Vermiform appendix (tissue), 1 donor: ENCODE measurements around the genes SLC1A1, RCL1, RIC1 and TPD52L3.

GRCh38 chr9:4489884-4490718, at the start of gene SLC1A1:
Gene SLC1A1, plus strand, starts transcription at chr9:4490468.
- PRO-cap = bidirectional peak, plus-strand start at chr9:4490216, minus-strand start at chr9:4490097

DNA sequence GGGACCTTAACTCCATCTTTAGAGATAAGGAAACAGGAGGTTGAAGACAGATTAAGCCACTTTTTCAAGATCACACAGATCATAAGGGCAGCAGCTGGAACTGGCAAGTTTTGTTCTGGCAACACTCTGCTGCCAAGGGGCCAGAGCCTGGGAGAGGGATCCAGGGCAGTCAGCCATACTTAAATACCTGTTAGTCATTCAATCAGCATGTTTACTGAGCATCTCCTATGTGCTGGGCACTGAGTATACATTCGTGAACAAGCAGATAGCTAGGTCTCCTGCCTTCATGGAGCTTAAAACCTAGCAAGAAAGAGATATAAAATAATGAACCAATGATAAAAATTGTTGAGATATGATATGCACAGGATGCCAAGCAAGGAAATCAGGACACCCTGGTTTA, 63.8 kb downstream of the SLC1A1 start:
- PRO-cap = no peak

DNA sequence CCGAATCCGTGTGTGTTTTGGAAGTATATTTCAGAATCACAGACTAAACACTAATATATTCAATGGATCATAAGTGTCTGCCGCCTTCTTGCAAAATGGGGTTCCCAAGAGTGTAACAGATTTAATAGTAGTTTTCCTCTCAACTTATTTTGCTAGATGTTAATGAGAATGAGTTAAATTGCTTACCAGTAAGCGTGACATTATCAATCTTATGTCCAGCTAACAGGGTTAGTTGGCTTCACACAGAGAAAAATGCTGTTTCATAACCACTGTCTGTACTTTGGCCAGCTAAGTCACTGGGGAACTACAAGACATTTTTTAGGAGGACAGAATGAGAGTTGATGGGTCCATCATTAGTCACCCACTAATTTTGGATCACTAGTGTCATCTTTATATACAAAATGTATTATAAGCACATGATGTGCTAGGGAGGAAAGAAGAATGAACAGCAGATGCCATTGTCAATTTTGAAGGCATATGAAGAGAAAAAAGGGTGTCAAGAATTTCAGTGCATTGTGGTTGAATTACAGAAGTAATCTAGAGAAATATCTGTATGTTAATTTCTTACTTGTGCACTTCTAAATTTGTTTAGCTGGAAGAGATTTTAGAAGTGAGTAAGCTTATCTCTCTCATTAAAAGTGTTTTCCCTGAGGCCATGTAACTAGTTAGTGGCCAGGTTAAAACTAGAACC, 1.5 kb downstream of the CDC37L1 start:
- PRO-cap = no peak

GRCh38 chr9:4738953-4739557, 1.9 kb downstream of the AK3 start:
- PRO-cap = no peak

GRCh38 chr9:4792842-4793670, at the start of gene RCL1:
Gene RCL1, plus strand, starts transcription at chr9:4792944.
- PRO-cap = bidirectional peak, plus-strand start at chr9:4792949, minus-strand start at chr9:4792673; bidirectional peak, plus-strand start at chr9:4793448, minus-strand start at chr9:4793342

DNA sequence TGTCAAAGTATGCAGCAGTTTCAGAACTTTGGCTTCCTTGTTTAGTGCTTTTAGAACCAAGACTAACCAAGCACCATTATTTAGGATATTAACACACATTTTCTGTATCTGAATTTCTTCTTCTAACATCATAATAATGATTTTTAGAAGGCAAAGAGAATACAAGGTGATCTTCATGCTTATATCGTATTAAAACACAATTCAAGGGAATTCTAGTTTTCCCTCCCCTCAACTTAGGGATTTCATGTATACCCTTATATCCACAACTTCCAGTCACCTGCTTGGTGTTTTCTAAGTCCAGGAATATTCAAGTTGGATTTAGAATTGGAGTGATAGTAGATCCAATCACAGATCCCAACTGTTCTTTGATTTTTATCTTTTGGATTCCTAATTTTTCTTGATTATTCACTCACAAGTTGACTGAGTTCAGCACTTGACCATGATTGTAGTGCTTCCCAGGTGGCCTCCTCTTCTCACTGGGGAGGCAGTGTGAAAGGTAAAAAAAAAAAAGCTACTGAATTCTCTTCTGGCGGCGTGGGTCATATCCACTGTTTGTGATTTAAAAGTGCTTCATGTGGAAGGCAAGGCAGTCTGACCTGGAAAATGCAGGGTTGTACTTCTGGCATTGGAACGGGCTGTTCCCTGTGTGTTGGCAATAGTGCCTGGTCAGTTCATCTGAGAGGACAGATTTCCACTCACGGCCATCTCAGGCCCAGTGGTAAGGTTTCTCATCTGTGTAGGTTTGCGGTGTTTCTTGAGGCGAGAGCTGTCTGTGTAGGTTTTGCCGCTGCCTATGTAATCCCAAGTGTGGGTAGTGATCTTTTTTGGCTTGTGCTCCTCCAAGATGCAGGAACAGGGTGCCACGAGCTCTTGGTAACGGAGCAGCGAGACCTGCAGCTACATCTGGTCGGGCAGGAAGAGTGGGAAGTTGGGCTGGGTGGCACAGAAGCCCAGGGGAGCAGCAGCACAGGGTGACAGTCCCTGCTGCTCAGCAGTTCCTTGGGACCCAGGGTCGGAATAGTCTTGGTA, 10.8 kb downstream of the RCL1 start:
- PRO-cap = no peak

DNA sequence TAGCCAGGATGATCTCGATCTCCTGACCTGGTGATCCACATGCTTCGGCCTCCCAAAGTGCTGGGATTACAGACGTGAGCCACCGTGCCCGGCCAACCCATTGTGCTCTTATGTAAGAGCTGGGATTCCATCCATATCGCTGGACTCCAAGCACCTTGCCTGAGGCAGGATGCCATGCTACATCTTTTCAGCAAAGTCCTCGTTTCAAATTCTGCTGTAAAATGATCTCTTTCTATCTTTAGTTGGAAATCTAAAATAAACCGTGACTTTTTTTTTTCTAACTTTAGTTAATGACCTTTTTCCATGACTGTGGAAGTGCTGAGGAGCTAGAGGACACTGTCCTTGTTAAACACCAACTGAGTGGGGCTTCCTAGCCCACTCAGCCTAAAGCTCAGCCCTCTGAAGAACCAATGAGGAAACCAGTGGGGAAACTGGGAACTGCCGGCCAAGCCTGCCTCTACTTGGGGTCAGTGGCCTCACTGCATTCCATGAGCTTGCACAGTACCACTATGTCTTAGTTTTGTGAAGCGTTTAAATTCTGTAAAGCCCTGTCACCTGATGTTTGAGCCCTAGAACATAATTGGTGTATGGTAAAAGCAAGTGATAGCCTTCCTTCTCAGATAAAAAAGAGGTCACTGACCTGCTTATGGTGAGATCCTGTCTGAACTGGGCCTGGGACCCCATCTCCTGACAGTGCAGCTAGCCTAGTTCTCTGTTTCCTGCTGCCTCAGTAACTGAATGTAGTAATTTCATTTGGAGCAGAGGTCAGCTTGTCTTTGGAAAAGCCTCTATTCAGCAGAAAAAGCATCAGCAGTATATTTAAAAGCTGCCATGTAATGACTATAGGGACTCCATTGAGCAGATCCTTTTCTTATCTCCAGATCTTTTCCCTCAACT, 61.0 kb downstream of the RCL1 start:
- PRO-cap = no peak

DNA sequence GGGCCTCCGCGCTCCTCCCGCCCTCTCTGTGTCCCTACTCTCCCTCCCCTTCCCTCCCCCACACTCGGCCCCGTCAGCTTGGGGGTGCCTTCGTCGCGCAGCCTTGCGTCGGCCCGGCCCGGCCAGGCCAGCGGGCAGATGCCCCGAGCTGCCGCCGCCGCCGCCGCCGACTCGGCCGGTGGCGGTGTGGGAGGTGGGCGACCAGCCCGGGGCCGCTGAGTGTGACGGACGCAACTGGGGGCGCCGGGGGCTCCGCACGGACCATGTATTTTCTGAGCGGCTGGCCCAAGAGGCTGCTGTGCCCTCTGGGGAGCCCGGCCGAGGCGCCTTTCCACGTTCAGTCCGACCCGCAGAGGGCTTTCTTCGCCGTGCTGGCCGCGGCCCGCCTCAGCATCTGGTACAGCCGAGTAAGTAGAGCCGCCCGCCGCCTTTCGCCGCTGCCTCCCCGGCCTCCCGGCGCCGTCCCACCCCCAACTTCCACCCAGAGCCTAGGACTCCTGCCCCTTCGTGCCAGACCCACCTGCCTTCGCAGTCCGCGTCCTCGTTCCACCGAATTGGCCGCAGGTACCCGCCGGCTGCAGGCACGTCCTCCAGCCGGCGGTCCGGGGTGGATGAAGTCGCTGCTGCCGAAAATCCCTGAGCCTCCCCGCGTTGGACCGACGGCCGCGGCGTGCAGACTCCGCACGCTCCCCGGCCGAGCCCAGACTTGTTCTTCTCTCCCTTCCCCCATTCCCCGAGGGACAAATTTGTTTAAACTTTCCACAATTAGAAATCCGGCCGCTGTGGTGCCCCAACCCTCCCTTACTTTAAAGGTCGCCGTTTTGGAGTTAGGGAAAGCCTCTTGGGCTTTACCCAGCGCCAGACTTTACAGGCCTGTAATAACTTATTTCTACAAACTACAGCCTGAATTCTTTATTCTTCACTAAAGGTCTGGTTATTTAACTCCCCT, at the start of gene RIC1:
Gene RIC1 (plus strand): TSS at position 61 of the 949 bp plus-strand sequence.
- PRO-cap = bidirectional peak, plus-strand start at position 63 of the sequence, minus-strand start outside the sequence; bidirectional peak, plus-strand start at position 639 of the sequence, minus-strand start at position 688 of the sequence

DNA sequence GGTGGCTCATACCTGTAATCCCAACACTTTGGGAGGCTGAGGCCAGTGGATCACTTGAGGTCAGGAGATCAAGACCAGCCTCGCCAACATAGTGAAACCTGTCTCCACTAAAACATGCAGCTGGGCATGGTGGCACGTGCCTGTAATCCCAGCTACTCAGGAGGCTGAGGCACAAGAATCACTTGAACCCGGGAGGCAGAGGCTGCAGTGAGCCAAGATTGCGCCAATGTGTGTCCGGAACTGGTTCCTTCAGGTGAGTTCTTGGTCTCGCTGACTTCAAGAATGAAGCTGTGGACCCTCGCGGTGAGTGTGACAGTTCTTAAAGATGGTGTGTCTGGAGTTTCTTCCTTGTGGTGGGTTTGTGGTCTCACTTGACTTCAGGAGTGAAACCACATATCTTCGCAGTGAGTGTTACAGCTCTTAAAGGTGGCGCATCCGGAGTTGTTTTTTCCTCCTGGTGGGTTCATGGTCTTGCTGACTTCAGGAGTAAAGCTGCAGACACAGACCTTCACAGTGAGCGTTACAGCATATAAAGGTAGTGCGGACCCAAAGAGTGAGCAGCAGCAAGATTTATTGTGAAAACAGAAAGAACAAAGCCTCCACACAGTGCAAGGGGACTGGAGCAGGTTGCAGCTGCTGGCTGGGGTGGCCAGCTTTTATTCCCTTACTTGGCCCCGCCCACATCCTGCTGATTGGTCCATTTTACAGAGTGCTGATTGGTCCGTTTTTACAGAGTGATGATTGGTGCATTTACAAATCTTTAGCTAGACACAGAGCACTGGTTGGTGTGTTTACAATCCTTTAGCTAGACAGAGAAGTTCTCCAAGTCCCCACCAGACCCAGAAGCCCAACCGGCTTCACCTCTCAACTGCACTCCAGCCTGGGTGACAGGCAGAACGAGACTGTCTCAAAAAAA, 8.9 kb upstream of the ERMP1 start:
- PRO-cap = unidirectional peak, minus-strand start at position 629 of the sequence

GRCh38 chr9:5843569-5844371, 10.9 kb upstream of the ERMP1 start:
- PRO-cap = no peak

- PRO-cap = no peak
Observed at GRCh38 chr9:5886286-5886589, 4.5 kb upstream of the MLANA start.

- PRO-cap = no peak
Observed at GRCh38 chr9:6182653-6183432, 32.8 kb upstream of the IL33 start.

GRCh38 chr9:6328012-6328595, at the start of gene TPD52L3:
Gene TPD52L3, plus strand, starts transcription at chr9:6328375.
- PRO-cap = no peak

DNA sequence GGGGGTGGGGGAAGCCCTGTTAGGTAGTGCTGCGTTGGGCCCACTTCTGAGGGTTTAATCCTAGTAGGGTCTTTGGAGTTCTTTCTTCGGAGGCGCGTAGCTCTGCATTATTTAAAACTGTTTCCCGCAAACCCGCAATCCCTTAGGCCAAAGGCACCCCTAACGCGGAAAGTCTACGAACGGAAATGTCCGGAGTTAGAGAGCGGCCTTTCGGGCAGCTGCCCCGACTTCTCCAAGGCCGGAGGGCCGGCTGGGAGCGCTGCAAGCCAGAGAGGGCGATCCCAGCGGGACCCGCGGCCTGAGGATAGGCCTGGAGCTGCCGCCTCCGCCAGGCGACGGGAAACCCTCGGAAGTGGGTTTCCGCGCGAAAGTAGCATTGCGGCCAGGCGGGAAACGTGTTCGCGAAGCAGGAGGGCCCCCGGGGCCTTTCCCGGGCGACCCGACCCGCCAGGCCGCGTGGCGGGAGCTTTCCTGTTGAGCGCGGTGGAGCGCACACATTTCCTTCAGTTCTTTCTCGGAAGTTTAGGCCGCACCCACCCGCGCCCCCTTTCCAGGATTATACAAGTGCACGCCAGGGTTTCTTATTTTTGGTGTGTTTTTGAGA, 630 bp upstream of the UHRF2 start:
- PRO-cap = no peak

DNA sequence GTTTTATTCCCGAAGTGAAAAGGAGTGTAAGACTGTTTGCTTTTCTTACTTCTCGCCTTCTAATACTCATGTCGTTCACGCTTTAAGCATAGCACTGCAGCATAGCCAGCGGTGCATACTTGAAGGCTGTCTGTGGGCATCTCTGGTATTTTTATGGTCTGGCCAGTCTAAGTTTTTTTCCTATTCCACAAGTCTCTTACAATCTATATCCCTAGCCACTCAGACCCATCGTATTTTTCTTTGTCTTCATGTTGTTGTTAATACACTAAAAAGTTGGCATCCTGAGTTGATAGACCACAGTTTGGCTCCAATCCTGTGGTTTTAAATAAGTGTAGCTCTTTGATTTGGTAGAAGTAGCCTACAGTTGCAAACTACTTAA, 1.3 kb downstream of the UHRF2 start:
- PRO-cap = unidirectional peak, minus-strand start at position 61 of the sequence

DNA sequence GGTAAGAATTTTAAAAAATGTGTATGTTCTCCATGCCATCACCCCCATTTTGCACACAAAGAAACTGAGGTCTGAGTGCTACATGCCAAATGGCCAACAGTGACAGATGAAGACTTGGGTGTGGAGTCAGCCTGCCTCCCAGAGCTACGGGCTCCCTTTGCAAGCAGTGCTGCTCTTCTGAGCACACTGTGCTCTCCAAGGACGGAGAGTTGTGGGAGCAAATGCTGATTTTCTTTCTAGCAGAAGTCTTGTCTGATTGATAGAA, 78.8 kb downstream of the GLDC start:
- PRO-cap = no peak

GRCh38 chr9:6644540-6645013, 952 bp downstream of the GLDC start:
- PRO-cap = no peak

DNA sequence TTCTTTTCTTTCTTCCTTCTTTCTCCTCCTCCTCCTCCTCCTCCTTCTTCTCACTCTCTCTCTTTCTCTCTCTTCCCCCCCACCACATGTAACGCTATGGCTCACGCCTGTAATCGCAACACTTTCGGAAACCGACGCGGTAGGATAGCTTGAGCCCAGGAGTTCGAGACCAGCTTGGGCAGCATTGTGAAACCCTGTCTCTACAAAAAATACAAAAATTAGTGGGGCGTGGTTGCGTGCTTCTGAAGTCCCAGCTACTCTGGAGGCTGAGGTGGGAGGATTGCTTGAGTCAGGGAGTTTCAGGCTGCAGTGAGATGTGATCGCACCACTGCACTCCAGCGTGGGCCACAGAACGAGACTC, 745 bp upstream of the GLDC start:
- PRO-cap = no peak

- PRO-cap = no peak
Observed at GRCh38 chr9:6759287-6759725, 1.5 kb downstream of the KDM4C start.

- PRO-cap = no peak
Observed at GRCh38 chr9:7147168-7147525, 389.4 kb downstream of the KDM4C start.